NALM6 (cell line): ENCODE results near the genes DUSP1 and ERGIC1.

- PRO-cap, result unidirectional peak, plus-strand start at chr5:172770642; bidirectional peak, plus-strand start at chr5:172770868, minus-strand start at chr5:172770835; bidirectional peak, plus-strand start at chr5:172771364, minus-strand start at chr5:172771193
These were observed at the start of gene DUSP1 for GRCh38 chr5:172770479-172771292. Gene DUSP1 (minus strand): TSS chr5:172771195.

GRCh38 chr5:172773771-172774446 is 2.9 kb upstream of the DUSP1 start:
- PRO-cap, result no peak

- PRO-cap, result no peak
These were observed 29.1 kb upstream of the DUSP1 start for GRCh38 chr5:172799860-172800685.

- PRO-cap, result bidirectional peak, plus-strand start at chr5:172834251, minus-strand start at chr5:172834162; bidirectional peak, plus-strand start at chr5:172835222, minus-strand start at chr5:172835086
These were observed at the start of gene ERGIC1 for GRCh38 chr5:172834073-172835157. Gene ERGIC1 (plus strand): TSS chr5:172834251.

DNA sequence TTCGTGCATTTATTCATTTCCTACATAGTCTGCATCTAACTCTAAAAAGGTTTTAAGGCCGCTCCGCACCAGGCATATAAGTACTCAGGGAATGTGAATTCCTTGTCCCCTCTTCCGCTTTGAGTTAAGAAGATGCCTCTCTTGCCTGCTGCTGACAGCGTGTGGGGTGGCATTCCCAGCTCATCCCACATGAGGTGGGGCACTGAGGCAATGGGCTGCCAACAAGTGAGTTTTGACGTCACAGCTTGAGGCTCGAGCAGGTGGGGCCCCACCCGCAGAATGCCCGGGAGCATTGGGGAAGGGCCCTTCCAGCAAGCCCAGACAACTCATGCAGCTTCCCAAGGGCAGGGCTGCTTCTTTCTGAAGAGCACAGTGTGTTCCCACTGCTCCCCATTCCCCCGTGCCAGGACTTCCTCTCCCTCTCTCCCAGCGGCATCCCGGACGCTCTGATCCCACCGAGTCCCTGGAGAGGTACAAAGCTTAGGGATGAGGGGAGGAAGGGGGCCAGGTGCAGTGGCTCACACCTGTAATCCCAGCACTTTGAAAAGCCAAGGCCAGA is 59.2 kb upstream of the RPL26L1 start:
- PRO-cap, result no peak

GRCh38 chr5:172950700-172951945 is 8.1 kb upstream of the RPL26L1 start:
- PRO-cap, result no peak

GRCh38 chr5:173018414-173018779 is 34.8 kb downstream of the ATP6V0E1 start:
- PRO-cap, result no peak

DNA sequence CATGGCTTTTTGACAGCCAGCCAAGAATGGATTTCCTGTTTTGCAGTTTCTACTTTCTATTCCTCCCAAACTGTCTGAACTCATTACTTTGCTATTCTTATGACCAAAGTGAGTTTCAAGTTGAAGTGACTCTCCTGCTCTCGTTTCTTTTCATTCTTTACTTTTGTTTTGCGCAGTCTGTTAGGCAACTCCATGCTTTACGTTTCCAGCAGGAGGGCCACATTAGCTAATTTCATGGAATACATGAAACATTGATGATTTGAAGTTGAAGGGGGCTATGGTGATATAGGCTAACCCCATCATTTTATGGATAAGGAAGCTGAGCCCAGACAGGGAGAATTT is 20.7 kb upstream of the CREBRF start:
- PRO-cap, result no peak

GRCh38 chr5:173293794-173294549 is 34.2 kb downstream of the STC2 start:
- PRO-cap, result no peak

GRCh38 chr5:173294550-173295284 is 33.5 kb downstream of the STC2 start:
- PRO-cap, result no peak

- PRO-cap, result no peak
These were observed 15.7 kb downstream of the BOD1 start for GRCh38 chr5:173600775-173601115.

DNA sequence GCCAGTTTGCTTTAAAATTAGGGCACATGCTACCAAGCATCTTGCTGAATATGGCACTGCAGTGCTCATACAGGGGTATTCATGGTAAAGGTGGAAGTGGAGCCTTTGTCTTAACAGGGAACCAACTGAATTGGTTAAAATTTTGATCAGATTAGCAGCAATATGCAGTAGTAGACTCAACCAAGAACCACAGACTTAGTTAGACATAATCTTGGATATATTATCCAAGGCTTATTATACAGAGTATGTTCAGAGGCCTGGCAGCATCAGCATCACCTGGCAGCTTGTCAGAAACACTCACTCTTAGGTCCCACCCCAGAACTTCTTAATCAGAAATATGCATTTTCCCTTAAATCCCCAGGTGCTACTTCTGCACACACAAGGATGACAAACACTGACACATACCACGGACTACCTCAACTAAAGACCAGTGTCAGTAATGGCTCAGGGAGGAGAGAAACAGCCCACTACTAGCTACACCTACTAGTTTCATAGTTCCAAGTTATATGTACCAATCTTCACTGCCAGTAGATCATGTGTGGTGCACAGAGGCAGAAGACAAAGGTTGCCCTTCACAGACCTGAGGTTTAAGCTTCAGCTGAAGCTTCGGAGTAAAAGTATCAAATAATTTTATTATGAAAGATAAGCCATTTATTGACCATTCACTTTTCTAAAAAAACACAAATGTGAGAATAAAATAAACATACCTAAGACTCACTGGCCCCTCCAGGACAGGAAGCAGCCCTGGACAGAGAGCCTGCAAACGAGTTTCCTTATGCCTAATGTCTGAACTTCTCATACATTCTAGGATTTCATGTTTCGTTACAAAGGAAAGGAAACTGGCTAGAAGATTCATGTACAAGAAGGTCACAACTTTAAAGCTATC is 9.3 kb downstream of the BOD1 start:
- PRO-cap, result no peak

GRCh38 chr5:173609136-173609600 is 7.3 kb downstream of the BOD1 start:
- PRO-cap, result no peak

DNA sequence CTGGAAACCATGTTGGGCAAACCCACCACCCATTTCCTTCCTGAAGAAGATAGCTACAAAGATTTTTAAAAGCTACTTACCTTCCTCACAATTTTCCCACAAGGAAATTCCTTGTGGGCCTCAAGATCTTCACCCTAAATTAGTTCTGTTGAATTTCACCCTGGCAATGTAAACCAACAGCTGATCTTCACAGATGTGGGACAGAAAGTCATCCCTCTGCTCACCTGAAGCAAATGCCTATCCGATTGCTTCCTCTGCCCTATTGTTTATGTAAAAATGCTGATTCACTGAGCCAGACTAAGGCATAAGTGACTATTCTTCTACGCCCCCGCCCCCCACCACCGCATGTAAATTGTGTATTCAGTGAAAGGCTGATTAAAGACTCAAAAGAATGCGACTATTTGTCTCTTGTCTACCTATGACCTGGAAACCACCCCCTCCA is 129.5 kb upstream of the BOD1 start:
- PRO-cap, result no peak

DNA sequence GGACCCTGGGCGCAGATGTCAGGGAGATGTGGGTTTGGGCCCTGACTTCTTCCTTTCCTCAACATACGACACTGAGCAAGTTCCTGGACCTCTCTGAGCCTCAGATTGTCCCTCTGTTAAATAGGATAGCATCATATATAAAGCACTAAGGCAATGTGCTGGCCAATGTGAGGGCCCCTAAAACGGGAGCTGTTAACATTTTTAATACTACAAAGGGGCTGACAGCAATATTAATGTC is 120.9 kb upstream of the CPEB4 start:
- PRO-cap, result no peak

- PRO-cap, result no peak
These were observed 2.7 kb upstream of the CPEB4 start for GRCh38 chr5:173885246-173886144.

GRCh38 chr5:173887459-173888202 is 518 bp upstream of the CPEB4 start:
- PRO-cap, result bidirectional peak, plus-strand start at chr5:173888345, minus-strand start at chr5:173888030

- PRO-cap, result no peak
These were observed 46.9 kb upstream of the C5orf47 start for GRCh38 chr5:173941870-173942680.

- PRO-cap, result bidirectional peak, plus-strand start at chr5:174188500, minus-strand start at chr5:174188561; bidirectional peak, plus-strand start at chr5:174188806, minus-strand start at chr5:174188703
These were observed 142.9 kb downstream of the NSG2 start for GRCh38 chr5:174188310-174188876.

- PRO-cap, result unidirectional peak, minus-strand start at chr5:174273513
These were observed 227.8 kb downstream of the NSG2 start for GRCh38 chr5:174273275-174273736.